Skeletal muscle tissue (tissue), 7 donors: ENCODE measurements around the genes NPY4R, GPRIN2, WASHC2A and ASAH2.

DNA sequence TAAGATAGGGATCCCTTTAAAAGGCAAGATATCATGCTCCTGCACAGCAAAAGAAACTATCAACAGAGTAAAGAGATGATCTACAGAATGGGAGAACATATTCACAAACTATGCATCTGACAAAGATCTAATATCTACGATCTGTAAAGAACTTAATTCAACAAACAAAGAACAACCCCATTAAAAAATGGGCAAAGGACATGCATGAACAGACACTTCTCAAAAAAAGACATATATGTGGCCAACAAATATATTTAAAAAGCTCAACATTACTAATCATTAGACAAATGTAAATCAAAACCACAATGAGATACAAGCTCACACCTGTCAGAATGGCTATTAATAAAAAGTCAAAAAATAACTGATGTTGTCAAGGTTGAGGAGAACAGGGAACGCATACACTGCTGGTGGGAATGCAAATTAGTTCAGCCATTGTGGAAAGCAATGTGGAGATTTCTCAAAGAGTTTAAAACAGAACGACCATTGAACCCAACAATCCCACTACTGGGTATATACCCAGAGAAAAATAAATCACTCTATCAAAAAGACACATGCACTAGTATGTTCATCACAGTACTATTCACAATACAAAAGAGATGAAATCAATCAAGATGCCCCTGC, 19.2 kb downstream of the ZFAND4 start:
- PRO-cap, 3 experiments: no peak in any of the 3 experiments
- RAMPAGE, long total RNA: no peak
- RRBS, 2 experiments: no CpG with 5 or more reads among the region's 3 CpGs

DNA sequence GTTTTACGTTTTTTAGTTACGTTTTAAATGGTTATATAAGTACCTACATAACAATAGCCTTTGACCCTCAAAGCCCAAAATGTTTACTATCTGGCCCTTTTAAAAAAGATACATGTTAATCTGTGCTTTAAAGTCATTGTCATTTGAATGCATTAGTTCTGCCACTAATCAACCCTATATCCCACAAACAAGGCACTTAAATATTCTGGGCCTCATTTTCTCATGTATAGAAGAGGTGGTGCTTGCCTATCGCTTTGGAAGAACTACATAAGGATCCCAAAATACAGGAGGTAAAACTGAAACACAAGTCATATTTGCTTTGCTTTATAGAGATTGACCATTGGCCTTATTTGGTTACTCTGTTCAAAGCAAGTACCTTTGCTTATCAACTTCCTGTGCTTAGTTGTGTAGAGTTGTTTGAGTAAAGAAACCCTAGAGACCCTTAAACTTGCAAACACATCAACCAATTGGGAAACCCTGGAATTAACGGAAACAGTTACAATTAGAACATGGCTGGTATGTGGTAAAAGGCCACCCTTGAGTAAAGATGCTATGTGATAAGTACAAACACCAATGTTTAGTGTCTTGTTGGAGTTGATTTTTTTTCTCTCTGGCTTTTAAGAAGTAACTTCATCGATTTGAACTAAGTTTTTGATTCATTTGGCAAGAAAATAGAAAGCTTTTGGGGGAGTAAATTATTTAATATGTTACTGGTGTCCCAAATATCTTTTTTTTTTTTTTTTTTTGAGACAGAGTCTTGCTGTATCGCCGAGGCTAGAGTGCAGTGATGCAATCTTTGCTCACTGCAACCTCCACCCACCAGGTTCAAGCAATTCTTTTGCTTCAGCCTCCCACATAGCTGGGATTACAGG, 26.1 kb downstream of the TIMM23 start:
- PRO-cap, 3 experiments: no peak in any of the 3 experiments
- RAMPAGE, long total RNA: no peak
- RRBS, 2 experiments: no CpG with 5 or more reads among the region's 7 CpGs

- PRO-cap, 3 experiments: no peak in any of the 3 experiments
- RAMPAGE, long total RNA: no peak
- RRBS, 2 experiments: no CpG with 5 or more reads among the region's 5 CpGs
Measured at GRCh38 chr10:46014653-46015639, 15.5 kb downstream of the NCOA4 start.

DNA sequence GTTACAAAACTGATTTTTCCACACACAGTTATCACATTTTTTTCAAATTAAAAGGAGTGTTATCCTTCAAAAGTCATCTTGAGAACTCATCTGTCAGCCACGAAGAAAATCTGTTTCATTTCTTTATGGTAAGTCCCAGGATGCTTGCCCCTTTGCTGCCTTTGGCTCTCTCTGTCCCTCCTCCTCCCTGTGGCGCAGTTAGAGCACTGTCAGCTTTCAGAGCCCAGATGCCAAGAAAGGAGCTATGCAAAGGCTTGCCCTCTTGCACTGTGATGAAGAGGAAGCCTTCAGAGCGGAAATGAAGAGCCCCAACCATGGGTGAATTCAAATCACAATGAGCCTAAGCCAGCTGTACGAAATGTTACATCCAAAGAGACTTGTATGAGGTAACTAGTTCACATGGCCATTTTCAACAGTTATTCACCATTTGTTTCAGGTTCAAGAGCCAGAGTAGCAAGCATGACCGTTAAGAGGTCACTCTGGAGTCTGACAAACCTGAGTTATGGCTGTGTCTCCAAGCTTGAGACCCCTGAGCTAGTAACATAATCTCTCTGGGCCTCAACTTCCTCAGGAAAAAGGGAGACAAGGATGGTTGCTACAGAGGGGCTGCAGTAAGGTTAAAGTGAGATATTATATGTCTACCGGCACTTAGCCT, 10.5 kb downstream of the NCOA4 start:
- PRO-cap, 3 experiments: no peak in any of the 3 experiments
- RAMPAGE, long total RNA: no peak
- RRBS, 2 experiments: no CpG with 5 or more reads among the region's 6 CpGs

DNA sequence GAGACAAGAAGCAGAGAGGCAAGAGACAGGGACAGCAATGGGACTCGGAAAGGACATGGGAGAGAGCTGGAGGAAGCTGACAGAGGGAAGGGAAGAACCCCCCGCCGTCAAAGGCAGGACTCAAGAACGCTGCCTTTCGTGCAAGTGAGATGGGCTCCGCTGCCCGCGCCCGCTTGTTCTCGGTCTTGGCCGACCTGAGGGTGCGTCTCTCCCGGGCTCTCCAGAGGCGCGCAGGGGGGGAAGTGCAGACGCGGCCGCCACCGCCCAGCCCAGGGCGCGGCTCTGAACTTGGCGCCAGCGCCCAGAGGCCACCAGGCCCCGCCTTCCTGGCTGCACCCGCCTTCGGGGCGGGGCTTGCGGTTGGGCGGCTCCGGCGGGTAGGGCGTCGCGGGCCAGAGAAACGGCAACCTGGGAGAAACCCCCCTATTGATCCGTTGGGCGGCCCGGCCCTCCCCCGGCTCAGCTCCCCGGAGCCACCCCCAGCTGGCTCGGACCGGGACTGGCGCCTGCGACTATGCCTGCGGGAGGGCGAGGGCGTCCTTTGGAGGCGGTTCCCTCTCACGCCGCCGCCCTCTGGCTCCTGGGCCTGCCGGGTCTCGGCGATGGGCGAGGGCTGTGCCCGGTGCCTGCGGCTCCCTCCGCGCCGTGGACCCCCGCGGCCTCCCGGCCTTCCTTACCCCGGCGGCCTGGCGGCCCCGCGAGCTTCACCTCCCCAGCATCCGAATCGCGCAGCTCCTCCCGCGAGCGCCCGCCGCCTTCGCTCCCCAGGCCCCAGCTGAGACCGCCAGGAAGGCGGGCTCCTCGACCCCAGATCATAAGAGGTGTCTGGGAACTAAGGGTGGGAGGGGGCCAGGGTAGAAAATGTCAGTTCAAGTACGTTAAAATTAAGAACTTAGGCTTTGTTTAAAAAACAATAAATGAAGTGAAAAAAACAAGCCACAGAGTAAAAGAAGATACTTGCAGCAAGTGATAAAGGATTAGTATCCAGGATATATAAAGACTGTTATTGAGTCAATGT, 2.1 kb upstream of the ANTXRL start:
- PRO-cap, 3 experiments: peak in 3 of 3 experiments; most common plus-strand start position 395 of the sequence (in 2); most common minus-strand start position 284 of the sequence (in 3)
- RAMPAGE, long total RNA: no peak
- RRBS, 2 experiments: no CpG with 5 or more reads among the region's 81 CpGs

- PRO-cap, 3 experiments: no peak in any of the 3 experiments
- RAMPAGE, long total RNA: no peak
- RRBS, 2 experiments: 4 to 7% methylated on average over 3 of the region's 23 CpGs
Measured at GRCh38 chr10:46465852-46466086, at the start of gene NPY4R. NPY4R (minus strand) TSS chr10:46465958.

DNA sequence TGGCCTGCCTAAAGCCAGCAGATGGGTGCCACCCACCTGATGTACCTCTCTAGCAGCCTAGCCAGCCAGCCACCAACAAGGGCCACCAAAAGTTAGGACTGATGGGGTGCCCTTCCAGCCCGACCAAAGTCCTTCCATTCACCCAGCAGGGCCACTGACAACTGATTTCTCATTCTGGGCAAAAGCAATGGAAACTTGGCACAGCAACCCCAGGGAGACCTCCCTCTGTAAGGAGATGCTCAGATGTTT, 13.7 kb downstream of the GPRIN2 start:
- PRO-cap, 3 experiments: no peak in any of the 3 experiments
- RAMPAGE, long total RNA: no peak
- RRBS, 2 experiments: no CpG with 5 or more reads among the region's 1 CpG

DNA sequence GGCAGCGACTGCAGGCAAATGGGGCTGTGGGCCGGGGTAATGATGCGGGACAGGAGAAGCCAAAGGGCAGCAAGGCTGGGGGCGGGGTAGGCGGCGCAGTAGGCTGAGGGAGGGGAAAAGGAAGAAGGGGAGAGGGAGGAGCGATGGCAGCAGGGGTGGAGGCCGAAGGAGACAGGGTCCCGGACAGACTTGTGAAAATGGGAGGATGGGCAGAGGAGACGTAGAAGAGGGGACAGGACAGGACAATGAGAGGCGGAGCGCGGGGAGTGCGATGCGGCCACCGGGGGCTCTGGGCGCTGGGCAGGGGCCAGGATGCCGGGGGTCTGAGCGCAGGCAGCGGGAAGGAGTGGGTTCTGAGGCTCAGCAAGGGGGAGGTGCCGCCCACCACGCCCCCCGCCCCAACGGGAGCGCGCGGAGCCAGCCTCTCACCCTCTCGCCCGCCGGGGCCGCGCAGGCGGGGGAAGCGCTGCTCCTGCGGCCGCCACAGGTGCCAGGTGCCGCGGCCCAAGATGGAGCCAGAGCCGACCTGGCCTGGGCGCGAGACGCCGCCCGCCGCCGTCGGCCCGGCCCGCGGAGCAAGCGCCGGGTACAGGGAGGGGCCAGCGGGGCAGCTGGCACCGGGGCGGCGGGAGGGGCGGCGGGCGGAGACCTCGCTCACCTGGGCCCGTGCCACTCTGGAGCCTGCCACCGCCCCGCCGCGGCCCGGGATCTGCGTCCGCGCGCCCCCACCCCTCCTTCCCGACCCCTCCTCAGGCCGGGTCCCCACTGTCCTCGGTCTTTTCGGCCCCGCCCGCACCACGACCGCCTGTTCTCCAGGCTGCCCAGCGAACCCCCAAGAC, at the start of gene GPRIN2:
Gene GPRIN2 (minus strand): TSS at position 590 of the 839 bp plus-strand sequence.
- PRO-cap, 3 experiments: peak in 1 of 3 experiments; most common plus-strand start position 667 of the sequence (in 1); most common minus-strand start position 577 of the sequence (in 1)
- RAMPAGE, long total RNA: no peak
- RRBS, 2 experiments: 5 to 6% methylated on average over 51 of the region's 79 CpGs

- PRO-cap, 3 experiments: no peak in any of the 3 experiments
- RAMPAGE, long total RNA: no peak
- RRBS, 2 experiments: no CpG with 5 or more reads among the region's 2 CpGs
Measured at GRCh38 chr10:47551739-47552204, 28.3 kb upstream of the AGAP9 start.

GRCh38 chr10:47942182-47942705, 23.8 kb downstream of the NPY4R2 start:
- PRO-cap, 3 experiments: no peak in any of the 3 experiments
- RAMPAGE, long total RNA: no peak
- RRBS, 2 experiments: no CpG with 5 or more reads among the region's 1 CpG

GRCh38 chr10:48318293-48319150, 12.0 kb downstream of the MAPK8 start:
- PRO-cap, 3 experiments: no peak in any of the 3 experiments
- RAMPAGE, long total RNA: no peak
- RRBS, 2 experiments: no CpG with 5 or more reads among the region's 5 CpGs

DNA sequence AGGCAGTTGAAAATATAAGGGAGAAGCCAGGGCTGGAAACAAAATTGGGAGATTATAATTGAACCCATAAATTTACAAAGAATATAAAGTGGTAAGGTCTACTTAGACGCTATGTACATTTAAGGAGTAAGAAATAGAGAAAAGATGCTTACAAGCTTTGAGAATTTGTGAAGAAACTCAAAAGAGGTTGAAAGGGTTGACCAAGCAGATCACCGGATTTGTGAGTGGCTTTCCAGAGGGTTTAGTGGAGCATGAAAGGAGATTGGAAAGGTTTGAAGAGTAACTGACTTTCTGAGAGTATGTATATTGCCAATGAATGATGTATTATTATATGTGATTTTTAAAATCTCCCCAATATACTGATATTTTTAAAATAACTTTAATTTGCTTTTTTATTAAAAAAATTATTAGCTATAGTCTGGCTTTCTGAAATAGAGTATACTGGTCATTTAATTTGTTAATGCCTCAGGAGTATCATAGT, 64.4 kb downstream of the MAPK8 start:
- PRO-cap, 3 experiments: no peak in any of the 3 experiments
- RAMPAGE, long total RNA: no peak
- RRBS, 2 experiments: no CpG with 5 or more reads among the region's 2 CpGs

- PRO-cap, 3 experiments: peak in 2 of 3 experiments; most common plus-strand start chr10:48655650 (in 2)
- RAMPAGE, long total RNA: no peak
- RRBS, 2 experiments: no CpG with 5 or more reads among the region's 26 CpGs
Measured at GRCh38 chr10:48655393-48655914, 29.2 kb upstream of the WDFY4 start.

GRCh38 chr10:49114554-49115352, 569 bp downstream of the VSTM4 start:
- PRO-cap, 3 experiments: peak in 1 of 3 experiments; most common plus-strand start chr10:49115076 (in 1)
- RAMPAGE, long total RNA: no peak
- RRBS, 2 experiments: 2 to 3% methylated on average over 10 of the region's 43 CpGs

DNA sequence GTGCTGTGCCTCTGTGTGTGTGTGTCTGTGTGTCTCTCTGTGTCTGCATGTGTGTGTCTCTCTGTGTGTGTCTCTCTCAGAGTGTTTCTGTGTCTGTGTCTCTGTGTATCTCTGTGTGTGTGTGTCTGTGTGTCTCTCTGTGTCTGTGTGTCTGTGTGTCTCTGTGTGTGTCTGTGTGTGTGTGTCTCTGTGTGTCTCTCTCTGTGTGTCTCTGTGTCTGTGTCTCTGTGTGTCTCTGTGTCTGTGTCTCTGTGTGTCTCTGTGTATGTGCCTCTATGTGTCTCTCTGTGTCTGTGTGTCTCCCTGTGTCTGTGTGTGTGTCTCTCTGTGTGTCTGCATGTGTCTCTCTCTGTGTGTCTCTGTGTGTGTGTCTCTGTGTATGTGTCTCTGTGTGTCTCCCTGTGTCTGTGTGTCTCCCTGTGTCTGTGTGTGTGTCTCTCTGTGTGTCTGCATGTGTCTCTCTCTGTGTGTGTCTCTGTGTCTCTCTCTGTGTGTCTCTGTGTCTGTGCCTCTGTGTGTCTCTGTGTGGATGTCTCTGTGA, 44.8 kb upstream of the C10orf71 start:
- PRO-cap, 3 experiments: no peak in any of the 3 experiments
- RAMPAGE, long total RNA: no peak

- PRO-cap, 3 experiments: peak in 2 of 3 experiments; most common plus-strand start chr10:49296626 (in 2); most common minus-strand start chr10:49296443 (in 1)
- RAMPAGE, long total RNA: no peak
- RRBS, 2 experiments: no CpG with 5 or more reads among the region's 20 CpGs
Measured at GRCh38 chr10:49296249-49297244, 2.4 kb upstream of the C10orf71 start.

- PRO-cap, 3 experiments: no peak in any of the 3 experiments
- RAMPAGE, long total RNA: no peak
- RRBS, 2 experiments: 43 to 46% methylated on average over 2 of the region's 10 CpGs
Measured at GRCh38 chr10:49419019-49419528, 23.2 kb upstream of the DRGX start.

- PRO-cap, 3 experiments: no peak in any of the 3 experiments
- RAMPAGE, long total RNA: no peak
- RRBS, 2 experiments: no CpG with 5 or more reads among the region's 6 CpGs
Measured at GRCh38 chr10:49940881-49941281, 946 bp downstream of the PARG start.

DNA sequence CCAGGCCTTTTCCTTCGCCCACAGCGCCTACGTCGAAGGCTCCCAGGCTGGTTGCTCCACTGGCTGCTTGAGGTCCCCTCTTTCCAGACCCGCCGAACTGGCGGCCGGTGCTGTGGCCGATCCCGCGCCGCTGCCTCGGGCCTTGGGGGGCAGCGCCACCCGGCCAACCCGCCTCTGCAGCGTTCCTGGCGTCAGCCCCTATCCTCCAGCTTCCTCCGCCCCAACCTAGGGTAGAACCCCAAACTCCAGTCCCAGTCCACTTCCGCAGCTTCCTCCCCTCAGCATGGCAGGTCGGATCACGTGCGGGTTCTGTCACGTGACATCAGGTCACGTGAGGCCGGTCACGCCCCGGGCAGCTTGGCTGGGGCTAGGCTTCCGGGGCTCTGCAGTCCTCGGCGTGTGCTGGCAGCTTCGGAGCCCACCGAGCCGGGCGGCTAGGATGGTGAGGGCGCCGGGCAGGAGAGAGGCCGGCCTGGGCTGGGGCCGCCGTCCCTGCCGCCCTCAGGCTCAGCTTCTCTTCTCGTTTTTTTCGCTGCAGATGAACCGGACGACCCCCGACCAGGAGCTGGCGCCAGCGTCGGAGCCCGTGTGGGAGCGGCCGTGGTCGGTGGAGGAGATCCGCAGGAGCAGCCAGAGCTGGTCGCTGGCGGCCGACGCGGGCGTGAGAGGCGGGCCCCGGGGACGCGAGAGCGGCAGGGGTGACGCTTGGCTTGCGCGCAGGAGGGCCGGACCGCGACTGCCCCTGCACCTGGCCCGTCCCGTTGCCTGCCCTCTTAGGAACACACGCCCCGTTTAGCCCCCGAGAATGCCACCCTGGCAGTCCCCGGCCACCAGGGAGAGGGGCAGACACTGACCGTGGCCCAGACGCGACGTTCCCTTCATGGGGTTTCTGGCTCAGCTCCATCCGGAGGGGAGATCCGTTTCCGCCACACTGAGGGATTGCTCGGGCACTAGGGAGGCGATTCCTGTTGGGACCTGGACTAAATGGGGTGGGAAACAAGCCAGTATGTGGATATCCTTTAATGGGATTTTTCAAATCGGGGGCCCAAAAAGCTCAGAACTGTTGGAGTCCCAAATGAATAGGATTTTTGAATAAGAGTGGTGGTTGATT, at the start of gene WASHC2A:
Gene WASHC2A (plus strand): TSS at position 388 of the 1,111 bp plus-strand sequence.
- PRO-cap, 3 experiments: peak in 3 of 3 experiments; most common plus-strand start position 388 of the sequence (in 3); most common minus-strand start position 300 of the sequence (in 2)
- RAMPAGE, long total RNA: start-site peak on the plus strand centred at position 360 of the sequence, 60 bp wide, 214 and 108 reads in 2 replicates
- RRBS, 2 experiments: 1 to 3% methylated on average over 10 of the region's 87 CpGs

- PRO-cap, 3 experiments: no peak in any of the 3 experiments
- RAMPAGE, long total RNA: no peak
- RRBS, 2 experiments: no CpG with 5 or more reads among the region's 2 CpGs
Measured at GRCh38 chr10:50251230-50251868, at the start of gene ASAH2. ASAH2 (minus strand) TSS chr10:50251516.